Cardiac atrium fibroblast (primary cell): ENCODE results near the genes S100A9 and SLC27A3.

GRCh38 chr1:151834308-151834839 is 2.8 kb upstream of the RORC start:
- RAMPAGE, long total RNA, result no peak

GRCh38 chr1:151953409-151953711 is 40.3 kb downstream of the S100A10 start:
- RAMPAGE, long total RNA, result no peak

DNA sequence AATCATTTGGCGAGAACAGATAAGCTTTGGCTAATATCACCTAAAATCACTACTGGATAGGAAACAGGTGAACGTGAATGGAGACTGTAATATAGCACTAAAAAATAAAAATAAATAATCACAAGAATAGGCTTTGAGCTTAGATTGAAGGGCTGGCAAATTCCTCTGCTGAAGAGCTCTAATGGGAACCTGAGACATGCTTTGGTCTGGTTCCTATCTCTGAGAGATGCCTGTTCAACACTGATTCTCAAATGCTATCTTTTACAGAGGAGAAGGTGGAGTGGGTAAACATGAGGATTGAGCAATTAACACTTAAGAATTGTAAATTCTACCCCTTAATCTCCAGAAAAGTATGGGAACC is 5.5 kb downstream of the S100A10 start:
- RAMPAGE, long total RNA, result no peak

DNA sequence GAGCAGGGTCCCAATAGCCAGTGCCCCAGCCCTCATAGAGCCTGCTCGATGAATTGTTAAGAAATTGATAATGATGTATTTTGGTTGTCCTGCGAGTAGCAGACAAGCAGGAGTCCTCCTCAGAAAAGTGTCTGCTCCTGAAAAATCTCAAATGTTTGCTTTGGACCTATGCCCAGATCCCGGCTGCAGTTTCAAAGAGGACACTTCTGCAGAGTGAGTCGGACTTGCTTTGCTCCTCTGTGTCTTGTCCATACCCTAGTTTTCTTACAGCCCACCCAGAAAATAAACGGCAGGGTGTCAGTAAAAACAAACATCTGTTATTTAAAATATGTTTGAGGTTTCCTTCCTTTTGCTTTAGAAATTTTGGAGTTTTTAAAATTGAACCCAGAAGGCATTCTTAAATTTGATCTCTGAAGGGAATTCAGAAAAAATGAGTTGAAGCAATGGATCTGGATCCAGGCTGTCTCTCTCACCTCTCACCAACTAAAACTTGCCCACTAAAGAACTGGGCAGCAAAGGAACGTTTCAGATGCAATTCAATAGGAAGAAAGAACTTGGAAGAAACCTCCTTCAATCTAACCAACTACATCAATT is 2.7 kb downstream of the S100A10 start:
- RAMPAGE, long total RNA, result no peak

DNA sequence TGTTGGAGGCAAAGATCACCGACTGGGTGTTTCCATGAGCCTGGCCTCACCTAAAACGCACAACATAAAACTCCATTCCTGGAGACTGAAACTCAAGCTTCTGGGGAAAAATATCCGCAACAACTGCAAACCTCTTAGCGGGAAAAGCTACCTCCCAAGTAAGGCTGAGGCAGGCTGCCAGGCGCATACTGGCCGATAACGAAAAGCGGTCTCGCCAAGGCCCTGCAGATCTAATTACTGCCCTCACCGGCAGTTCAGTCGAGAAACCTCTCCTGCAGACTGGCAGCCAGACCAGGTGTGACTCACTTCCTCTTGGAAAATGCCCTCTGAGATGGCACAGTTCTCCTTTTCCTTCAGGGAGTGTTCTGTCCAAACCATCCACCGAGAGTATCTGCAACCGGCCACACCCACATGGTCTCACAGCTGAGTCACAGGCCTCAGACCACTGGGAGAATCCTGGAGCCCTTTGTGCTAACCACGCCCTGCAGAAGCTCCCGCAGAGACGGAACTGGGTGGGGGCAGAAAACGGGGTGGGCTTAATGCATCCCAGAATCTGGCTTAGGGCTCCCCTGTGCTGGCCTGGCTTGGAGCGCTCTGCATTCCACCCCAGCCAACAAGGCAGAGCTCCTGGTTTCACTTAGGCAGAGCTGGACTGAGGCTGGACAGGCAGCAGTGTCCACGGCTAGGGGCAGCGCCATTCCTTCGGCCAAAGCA is 1.3 kb downstream of the S100A10 start:
- RAMPAGE, long total RNA, result no peak

DNA sequence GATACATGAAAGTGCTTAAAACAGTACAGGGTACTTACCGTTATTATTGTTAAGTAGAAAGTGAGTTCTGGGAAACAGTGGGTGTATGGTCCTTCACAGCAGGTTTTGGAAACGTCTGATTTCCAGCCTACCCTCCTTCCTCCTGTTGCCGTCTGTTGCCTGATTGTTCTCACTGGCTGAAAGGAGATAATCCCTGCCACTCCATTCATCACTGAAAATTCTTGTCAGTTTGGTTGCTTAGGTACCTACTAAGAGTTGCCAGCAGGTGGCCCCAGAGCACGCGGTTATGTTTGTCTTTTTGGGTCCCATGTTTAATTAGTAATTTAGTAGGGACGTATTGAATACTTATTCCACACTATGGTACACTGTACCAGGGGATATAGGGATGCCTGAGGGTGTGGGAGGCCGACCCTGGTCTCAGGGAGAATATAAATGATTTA is 30.7 kb upstream of the RPTN start:
- RAMPAGE, long total RNA, result no peak

DNA sequence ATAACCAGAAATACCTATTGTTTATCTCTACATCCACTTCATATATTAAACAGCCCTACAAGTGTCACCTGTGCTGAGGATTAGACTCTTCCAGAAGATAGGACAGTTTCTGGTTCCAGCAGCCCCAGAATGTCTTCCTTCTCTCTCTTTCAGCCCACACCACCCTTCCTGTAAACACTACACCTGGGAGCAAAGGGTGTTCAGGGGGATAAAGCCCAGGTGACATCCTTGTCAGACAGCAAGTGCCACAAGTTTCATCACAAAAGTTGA is 273 bp upstream of the SPRR1B start:
- RAMPAGE, long total RNA, result no peak

DNA sequence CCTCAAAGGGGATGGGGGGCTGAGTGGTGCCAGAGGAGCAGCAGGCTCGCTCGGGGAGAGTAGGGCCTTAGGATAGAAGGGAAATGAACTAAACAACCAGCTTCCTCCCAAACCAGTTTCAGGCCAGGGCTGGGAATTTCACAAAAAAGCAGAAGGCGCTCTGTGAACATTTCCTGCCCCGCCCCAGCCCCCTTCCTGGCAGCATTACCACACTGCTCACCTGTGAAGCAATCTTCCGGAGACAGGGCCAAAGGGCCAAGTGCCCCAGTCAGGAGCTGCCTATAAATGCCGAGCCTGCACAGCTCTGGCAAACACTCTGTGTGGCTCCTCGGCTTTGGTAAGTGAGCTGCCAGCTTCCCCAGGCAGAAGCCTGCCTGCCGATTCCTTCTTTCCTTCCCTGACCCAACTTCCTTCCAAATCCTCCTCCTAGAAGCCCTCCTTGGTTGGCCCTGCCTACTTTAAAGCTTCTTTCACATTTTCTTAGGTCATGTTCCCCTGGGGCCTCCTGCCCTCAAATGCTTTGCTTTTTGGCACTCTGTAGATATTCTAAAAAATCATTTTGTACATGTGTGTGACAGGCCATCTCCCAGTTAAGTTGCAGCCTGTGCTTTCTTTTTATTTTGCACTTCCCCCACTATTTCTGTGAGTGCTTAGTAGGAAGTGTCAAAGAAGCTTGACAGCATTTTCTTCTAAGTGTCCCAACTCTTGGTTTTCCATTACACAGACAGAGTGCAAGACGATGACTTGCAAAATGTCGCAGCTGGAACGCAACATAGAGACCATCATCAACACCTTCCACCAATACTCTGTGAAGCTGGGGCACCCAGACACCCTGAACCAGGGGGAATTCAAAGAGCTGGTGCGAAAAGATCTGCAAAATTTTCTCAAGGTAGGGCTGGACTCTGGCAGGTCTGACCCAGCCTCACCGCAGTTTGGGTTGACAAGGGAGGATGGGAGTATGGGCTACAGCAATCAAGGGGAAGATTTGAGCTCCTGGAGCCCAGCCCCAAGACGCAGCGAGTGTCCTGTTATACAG is at the start of gene S100A9:
Gene S100A9, plus strand, starts transcription at position 310 of the 1,036 bp plus-strand sequence.
- RAMPAGE, long total RNA, result no peak

DNA sequence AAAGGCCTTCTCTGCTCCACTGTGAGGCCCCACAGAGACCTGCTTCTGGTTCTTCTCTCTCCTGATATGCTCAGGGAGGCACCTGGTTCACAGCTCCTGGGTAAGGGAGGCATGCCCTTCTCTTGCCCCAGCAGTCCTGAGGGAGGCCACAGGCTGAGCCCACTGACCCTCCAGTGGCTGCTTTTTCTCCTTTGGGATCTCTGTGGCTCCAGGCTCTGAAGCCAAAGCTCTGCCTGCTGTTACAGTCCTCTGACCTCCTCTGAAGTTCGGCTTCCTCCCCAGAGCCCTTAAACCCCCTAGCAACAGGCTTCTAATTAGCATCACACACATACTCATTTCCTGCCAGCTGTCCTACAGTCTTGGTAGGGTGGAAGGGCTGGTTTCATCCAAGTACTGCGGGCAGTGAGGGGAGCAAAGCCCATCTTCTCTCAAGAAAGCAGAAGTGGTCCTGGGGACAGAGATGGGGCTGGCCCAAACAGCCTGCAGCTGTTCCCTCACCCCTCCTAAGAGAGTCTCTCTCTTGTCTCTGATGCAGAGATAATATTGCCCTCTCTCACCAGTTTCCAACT is 14.2 kb downstream of the S100A16 start:
- RAMPAGE, long total RNA, result no peak

- RAMPAGE, long total RNA, result no peak
Observed at GRCh38 chr1:153728259-153729226, 693 bp downstream of the INTS3 start.

DNA sequence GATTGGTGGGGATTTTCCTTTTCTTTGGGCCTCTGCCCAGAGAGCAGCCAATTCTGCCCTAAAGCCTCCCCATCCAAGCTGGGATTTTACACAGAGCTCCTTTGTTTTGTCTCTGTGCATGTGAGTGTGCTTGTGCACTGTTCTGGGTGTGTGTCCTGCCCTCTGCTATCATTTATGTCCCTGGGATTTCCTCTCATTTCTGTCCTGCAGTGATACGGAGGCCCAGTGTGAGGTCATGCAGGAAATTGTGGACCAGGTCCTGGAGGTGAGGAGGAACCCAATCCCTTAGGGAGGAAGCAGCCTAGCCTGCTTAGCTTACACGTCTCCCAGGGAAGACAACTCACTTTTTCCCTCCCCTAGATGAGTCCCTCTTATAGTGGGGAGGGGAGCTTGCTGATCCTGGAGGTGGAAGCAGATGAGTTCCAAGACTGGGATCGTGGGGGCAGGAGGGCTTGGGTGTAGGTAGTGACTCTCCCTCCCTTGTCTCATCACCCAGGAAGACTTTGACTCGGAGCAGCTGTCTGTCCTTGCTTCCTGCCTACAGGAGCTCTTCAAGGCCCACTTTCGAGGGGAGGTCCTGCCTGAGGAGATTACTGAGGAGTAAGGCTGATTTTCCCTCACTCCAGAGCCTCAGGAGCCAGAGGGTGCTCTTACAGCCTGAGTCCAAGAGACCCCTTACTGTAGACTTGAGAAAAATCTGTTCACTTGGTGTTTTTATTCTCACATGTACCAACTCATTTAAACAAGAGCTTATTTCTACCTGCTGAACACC is 11.4 kb upstream of the SLC27A3 start:
- RAMPAGE, long total RNA, result no peak

DNA sequence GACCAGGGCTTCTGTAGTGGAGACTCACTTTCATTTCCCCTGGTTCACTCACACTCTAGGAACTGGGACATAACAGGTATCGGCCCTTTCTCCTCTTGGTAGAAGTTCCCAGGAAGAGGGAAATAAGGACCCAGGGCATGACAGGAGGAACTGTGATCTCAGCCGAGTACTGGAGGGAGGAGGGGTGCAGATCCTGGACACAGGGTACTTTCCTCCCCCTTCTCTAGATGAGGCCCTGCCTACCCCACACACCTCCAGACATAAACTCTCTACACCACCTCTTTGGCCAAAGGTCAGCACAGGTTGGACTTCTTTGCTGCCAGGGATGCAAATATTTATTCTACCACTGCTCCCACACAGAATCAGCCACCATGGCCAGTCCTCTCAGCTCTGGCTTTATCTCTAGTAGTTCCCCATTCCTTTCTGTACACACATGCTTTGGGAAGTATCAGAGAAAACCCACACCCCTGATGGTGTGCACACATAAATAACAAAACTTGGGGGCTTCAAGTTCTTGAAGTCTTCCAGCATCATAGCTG is 6.9 kb upstream of the SLC27A3 start:
- RAMPAGE, long total RNA, result no peak

- RAMPAGE, long total RNA, result no peak
Observed at GRCh38 chr1:153774870-153775880, at the start of gene SLC27A3. TSS of gene SLC27A3 (plus strand) at chr1:153775407.

GRCh38 chr1:153805817-153806072 is 30.5 kb downstream of the SLC27A3 start:
- RAMPAGE, long total RNA, result no peak

DNA sequence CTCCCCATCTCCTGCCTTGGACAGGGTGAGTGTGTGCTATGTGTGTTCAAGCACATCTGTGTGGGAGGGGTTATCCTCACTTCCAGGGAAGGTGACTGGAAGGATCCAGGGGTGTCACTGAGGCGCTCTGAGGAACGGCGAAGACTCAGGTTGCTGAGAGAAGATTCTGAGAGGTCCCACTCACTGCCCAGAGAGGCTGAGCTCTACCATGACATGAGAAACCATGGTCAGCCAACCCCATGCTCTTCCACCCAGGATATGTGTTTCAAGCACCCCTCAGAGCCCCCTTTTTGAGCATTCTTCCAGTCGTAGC is 10.3 kb upstream of the GATAD2B start:
- RAMPAGE, long total RNA, result no peak

GRCh38 chr1:153948111-153948698 is 1.7 kb upstream of the DENND4B start:
- RAMPAGE, long total RNA, result no peak

- RAMPAGE, long total RNA, result no peak
Observed at GRCh38 chr1:153968413-153968908, 759 bp downstream of the CREB3L4 start.

DNA sequence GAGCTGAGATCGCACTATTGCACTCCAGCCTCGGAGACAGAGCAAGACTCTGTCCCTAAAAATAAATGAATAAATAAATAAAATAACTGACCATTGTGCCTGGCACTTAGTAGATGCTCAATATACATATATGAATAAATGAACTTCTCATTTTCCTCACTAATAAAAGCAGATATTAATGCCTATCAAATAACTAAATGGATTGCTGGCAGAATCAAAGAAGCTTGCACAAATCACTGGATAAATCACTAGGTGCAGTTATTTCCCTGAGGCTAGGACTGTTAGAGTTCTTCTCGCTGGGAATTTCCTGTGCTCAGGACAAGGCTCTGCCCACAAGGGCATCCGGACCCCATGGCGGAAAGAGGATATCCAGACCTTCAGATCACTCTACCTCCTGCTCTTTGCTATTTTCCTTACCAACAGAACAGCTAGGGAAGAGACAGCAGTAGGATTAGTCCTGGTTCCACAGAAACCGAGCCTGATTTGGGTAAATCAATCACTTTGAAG is 3.7 kb upstream of the JTB start:
- RAMPAGE, long total RNA, result no peak

GRCh38 chr1:154219470-154219989 is 860 bp downstream of the C1orf43 start:
- RAMPAGE, long total RNA, result no peak

DNA sequence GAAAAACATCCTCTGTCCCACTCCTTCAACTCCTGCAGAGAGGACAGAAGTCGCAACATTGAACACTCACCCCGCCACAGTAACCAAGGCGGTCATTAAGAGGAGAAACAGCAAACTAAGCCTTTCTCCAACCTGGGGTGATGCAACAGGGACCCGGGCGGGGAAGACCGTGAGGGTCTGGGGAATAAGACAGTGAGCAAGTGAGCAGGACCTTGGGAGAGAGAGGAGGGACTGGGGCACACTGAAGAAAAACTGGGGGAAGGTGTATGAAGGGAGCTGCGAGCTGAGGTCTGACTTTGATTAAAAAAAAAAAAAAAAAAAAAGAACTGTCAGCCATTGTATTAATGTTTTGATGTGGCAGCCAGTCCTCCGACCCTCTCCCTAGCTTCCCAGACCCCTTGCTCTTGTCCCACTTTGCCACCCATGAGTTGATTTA is 438 bp downstream of the HAX1 start:
- RAMPAGE, long total RNA, result no peak